Mesenchymal stem cell of the bone marrow (primary cell): ENCODE measurements around a stretch of chr15.

DNA sequence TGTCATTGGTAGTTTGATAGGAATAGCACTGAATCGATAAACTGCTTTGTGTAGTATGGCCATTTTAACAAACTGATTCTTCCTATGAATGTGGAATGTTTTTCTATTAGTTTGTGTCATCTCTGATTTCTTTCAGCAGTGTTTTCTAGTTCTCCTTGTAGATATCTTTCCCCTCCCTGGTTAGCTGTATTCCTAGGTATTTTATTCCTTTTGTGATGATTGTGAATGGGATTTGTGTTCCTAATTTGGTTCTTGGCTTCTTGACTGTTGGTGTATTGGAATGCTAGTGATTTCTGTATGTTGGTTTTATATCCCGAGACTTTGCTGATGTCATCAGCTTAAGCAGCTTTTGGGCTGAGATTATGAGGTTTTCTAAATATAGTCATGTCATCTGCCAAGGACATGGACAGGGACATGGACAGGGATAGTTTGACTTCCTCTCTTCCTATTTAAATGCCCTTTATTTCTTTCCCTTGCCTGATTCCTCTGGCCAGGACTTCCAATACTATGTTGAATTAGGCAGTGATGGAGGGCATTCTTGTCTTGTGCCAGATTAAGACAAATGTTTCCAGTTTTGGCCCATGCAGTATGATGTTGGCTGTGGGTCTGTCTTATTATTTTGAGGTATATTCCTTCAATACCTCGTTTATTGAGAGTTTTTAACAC, 35.7 kb downstream of the MYO9A start:
- CAGE, long polyA plus RNA = no peak

GRCh38 chr15:72368861-72369339, 6.9 kb downstream of the HEXA start:
- CAGE, long polyA plus RNA = no peak

DNA sequence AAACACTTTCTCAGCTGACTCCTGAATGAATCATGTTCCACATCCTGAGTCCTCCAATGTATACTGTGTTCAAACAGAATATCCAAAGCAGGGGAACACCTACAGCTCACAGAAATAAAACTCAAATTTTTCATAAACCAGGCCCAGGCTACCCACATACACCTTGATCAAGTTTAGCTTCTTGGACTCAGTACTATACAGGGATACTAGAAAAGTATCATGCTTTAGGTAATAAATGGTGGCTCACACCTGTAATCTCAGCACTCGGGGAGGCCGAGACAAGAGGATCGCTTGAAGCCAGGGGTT, 5.7 kb downstream of the HEXA start:
- CAGE, long polyA plus RNA = no peak

DNA sequence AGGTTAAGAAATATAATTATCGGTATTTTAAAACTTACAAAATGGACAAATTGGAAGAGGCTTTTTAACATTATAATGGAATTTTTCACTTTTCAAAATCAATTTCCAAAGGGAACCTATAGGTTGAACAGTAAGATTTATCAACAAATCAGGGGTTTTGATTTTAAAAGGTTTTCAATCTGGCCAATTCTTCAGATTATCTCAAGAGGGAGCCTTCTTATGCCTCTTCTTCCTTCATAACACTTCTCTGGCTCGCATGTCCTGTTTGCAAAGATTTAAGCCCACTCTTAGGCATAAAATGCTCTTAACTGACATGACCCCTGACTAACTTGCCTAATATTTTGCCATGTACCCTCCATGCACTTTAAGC, 1.3 kb upstream of the ARIH1 start:
- CAGE, long polyA plus RNA = no peak

DNA sequence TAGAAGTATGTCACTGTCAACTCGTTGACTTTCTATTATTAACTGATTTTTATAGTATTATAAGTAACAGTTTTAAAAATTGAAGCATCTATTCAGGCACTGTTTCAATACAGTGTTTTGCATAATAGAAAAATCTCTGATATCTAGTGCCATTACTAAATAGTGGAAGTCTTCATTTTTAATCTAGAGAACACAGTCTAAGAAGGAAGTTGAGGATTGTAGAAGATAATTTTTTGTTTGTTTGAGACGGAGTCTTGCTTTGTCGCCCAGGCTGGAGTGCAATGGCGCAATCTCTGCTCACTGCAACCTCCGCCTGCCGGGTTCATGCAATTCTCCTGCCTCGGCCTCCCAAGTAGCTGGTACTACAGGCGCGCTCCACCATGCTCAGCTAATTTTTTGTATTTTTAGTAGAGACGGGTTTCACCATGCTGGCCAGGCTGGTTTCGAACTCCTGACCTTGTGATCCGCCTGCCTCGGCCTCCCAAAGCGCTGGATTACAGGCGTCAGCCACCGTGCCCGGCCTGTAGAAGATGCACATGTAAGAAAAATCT, 2.1 kb downstream of the ARIH1 start:
- CAGE, long polyA plus RNA = no peak

GRCh38 chr15:72480840-72482072, 7.1 kb downstream of the ARIH1 start:
- CAGE, long polyA plus RNA = no peak

DNA sequence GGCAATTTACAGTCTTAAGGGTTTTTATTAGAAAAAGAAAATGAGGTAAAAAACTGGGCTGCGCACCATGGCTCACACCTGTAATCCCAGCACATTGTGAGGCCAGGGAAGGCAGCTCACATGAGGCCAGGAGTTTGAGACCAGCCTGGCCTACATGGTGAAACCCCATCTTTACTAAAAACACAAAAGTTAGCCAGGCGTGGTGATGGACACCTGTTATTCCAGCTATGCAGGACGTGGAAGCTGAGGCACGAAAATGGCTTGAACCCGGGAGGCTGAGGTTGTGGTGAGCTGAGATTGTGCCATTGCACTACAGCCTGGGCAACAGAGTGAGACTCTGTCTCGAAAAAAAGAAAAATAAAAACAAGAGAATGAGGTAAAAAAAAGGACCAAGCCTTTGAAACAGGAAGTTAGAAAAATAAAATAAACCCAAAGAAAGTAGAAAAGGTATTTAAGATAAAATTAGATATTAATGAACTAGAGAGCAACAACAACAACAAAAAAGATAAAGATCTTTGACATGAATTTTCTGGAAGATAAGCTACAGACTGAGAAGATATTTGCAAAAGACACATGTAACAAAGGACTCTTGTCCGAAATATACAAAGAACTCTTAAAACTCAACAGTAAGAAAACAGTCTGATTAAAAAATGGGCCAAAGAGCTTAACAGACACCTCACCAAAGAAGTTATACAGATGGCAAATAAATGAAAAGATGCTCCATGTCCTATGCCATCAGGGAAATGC, 48.2 kb downstream of the ARIH1 start:
- CAGE, long polyA plus RNA = no peak

DNA sequence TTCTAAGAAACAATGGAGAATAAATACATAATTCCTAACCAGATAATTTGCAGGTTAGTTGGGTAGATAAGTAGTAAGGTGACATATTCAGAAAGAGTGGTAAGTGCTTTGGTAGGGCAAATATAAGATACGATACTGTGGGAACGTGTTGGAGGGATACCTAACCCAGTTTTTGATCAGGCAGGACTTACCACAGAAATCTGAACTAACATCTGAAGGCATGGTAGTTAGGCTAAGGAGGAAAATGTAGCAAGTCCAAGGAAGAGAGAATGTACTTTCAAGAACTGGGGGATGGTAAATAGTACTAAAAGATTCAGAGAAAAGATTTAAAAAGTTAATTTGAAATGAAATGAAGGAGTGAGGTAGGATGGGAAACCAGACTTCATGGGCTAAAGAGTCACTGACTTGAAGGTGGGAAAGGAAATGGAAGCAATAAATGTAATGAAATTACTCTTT, 73.9 kb downstream of the ARIH1 start:
- CAGE, long polyA plus RNA = no peak

DNA sequence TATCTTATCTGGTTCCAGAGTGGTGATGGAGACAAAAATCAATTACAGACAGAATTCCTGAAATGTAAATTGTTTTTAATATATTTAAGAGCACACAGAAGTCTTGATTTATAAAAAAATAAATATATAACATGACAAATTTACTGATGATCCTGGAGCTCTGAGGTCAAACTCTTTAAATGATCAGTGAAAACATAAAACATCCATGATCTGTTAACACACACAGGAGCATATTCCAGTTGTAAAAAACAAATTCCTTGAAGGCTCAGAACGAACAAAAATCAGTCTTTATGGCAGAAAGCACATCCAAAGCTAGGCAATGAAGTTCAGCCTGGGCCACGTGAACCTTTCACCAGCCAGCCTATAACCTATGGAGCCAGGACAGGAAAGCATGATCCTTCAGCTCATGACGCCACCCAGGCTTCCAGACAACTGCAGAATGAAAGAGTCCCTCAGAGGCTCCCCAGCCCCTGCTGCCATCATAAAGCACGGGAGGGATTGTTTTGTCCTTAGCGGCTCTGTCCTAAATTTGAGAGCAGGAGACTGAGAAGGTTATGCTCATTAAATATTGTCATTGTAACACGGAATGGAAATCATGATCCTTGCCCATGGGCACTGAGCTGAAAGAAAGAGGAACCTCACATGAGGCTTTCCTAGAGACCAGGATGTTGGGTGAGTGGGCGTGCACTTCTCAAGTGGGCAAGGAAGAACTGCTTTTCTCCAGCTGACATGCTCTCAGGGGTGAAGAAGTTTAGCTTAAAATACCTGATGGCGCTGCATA, 32.1 kb downstream of the ADPGK start:
- CAGE, long polyA plus RNA = no peak

- CAGE, long polyA plus RNA = no peak
Measured at GRCh38 chr15:72774590-72775349, 8.8 kb downstream of the ADPGK start.

- CAGE, long polyA plus RNA = no peak
Measured at GRCh38 chr15:72994702-72995432, 57.4 kb upstream of the NEO1 start.

GRCh38 chr15:73181453-73182355, 129.4 kb downstream of the NEO1 start:
- CAGE, long polyA plus RNA = no peak

GRCh38 chr15:73374777-73375256, 6.1 kb upstream of the HCN4 start:
- CAGE, long polyA plus RNA = no peak

DNA sequence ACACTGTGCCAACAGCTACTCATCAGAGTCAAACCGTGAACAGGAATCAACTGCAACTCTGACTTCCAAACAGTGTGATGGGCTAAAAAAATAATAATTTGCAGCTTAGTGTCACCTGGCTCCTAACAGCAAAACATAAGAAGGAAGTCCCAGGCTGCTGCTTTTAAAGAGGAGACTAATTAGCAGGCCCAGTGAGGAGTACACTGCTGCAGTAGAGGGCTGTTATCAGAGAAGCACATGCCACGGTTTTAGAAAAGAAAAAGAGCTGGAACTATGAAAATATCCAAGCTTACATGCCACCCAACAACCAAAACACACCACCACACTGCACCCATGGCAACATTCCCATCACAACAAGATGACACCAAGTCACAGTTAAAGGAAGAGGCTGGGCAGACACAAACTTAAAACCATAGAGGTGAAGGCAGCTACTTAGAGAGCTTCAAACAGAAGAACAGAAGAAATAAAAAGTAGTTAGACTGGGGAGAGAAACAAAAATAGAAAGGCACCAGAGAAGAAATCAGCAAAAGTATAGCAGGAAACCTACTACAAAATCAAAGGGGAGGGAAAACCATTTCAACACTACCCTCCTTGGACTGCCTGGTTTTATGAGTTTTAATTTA, 37.0 kb downstream of the NPTN start:
- CAGE, long polyA plus RNA = no peak

DNA sequence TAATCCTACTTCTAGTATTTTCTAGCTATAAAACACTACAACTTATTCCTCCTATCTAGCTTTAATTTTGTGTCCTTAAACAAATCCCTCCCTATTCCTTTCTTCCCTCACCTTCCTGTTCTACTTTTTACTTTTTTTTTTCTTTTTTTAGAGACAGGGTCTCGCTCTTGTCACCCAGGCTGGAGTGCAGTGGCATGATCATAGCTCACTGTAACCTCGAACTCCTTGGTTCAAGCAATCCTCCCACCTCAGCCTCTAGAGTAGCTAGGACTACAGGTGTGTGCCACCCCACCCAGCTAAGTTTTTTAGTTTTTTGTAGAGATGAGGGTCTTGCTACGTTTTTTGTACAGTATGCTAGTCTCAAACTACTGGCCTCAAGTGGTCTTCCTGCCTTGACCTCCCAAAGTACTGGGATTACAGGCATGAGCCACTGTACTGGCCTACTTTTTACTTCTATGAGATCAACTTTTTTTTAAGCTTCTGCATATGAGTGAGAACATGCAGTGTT, 23.2 kb downstream of the NPTN start:
- CAGE, long polyA plus RNA = no peak

GRCh38 chr15:73750987-73751538, 2.1 kb downstream of the INSYN1 start:
- CAGE, long polyA plus RNA = no peak

DNA sequence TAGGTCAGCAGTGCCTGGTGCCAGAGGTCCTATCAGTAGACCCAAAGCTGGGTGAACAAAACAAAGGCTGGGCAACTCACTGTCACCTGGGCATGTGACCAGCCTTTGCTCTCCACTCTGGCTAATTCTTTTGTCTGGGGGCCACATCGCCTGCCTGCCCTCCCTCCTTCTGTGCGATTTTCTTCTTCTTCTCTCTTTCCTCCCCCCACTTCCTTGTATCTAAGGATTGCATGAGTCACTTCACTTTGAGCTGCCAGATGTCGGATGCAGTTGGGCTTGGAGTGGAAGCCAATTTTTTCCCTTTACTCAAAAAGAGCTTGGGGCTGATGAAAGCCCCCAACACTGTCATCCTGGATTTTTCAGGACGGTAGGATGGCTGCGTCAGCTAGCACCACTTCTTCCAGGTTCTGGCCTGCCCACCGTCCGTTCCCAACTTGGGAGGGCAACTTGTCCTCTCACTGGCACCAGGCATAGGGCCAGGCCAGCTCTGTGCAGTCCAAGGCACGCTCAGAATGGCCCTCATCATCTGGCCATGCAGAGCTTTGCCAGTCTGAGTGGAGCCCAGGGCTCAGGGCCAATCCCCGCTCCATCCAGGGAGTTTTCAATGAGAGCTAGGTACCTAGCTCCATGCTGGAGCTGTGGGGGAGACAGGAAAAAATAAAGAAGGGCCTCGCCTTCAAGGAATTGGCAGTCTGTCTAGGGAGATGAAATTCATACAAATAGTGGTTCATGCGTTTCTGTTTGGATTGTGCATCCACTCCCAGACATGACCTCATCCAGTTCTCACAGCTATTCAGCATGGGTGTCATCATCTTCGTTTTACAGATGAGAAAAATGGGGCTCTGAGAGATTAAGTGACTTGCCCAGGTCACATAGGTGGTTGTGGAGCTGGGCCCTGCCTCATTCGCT, 47.6 kb upstream of the INSYN1 start:
- CAGE, long polyA plus RNA = no peak

- CAGE, long polyA plus RNA = no peak
Measured at GRCh38 chr15:73927025-73927474, 788 bp downstream of the LOXL1 start.

DNA sequence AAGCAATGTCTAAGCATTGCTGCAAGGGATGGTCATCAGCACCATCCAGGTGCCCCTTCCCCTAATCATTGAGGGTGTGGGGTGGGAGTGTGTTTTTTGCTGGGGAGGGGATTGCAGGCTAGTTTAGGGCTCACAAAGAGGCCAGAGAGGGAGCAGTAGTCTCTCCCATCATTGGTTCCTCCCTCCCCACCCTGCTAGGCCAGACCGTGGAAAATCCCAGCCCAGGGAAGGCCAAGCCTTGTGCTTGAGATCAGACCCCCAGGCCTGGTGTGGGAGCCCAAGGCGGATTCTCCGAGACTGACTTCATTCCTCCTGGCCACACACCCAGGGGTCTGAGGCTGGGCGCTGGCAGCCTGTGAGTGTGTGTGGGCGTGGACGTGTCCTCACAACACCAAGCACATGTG, 4.0 kb downstream of the LOXL1 start:
- CAGE, long polyA plus RNA = no peak

GRCh38 chr15:73964752-73965335, 27.3 kb downstream of the STOML1 start:
- CAGE, long polyA plus RNA = no peak